ENCODE measurements around the genes ZNF181, GRAMD1A and LGI4.

GRCh38 chr19:33293679-33293973 lies 8.7 kb downstream of the CEBPA start:
- RRBS, result no CpG with 5 or more reads among the region's 11 CpGs
CAGE:
- cytosol, long polyA plus RNA, result no peak
- long polyA plus RNA, result no peak
- nucleus, long polyA plus RNA, result no peak

DNA sequence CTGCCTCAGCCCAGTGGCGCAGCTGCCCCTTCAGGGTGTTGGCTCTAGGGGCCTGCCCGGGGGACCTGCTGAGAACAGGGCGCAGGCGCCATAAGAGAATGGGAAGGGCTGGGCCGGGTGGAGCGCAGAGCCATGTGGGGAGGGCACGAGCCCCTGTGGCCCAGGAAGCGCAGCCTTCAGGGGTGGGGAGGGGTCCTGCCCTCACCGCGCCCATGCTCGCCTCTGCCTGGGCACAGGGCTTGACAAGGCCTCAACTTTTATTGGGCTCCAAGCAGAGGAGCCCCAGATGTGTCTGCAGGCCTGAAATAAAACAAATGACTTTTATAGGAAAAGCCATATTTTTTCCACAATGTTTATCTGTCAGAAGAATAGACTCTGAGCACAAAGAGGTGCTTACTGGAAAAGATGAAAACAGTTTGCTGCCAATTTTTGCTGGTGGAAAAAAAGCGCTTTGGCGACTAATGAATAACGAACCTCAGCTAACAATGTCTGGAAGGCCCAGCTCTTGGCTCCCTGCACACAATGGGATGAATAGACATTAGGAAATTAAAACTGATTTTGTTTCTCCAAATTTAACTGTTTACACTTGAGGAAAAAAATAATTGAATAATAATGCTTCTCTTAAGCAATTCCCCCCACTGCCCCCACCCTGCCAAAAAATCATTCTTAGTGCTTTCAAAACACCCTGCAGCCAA lies 16.4 kb downstream of the CEBPG start:
- RRBS, result 87% methylated on average over 4 of the region's 14 CpGs
CAGE:
- cytosol, long polyA plus RNA, result no peak
- long polyA plus RNA, result no peak
- nucleus, long polyA plus RNA, result no peak

DNA sequence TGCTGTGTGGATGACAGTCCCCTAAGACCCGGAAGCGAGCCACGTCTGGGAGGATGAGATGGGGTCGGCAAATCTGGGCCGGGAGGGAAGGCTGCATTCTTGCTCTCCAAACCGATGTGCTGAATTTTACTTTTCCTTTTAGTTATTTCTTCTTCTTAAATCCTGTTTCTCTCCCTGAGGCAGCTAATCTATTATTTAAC lies 15.8 kb upstream of the KCTD15 start:
- RRBS, result 89% methylated on average over 5 of the region's 6 CpGs
CAGE:
- cytosol, long polyA plus RNA, result no peak
- long polyA plus RNA, result no peak
- nucleus, long polyA plus RNA, result no peak

DNA sequence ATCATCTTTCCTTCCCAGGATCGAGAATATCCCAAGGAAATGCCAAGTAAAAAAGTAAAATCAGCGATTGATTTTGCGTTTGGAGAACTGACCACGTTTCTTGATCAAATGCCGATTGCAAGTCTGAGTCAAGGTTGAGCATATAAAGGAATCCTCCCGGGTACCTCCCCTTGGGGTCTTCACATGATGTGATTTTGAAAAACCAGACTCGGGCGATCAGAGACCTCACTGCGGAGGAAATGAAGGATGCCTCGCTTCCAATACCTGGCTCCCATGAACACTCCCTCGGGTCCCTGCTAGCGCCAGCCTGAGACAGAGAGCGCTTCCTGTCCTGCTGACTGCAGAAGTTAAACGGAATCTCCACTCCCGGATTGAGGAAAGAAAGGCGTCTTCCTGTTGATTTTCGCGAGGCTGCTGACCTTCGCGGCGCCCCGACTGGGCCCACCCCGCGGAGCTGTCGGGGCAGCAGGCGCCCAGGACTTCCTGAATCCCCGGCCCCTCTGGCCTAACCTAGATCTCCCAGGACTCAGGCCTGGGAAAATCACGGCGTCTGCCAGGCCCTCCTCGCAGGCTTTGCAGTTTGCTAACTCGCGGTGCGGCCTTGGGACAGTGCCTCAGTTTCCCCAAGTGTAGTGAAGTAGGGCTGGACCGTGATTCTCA lies 108.7 kb downstream of the KCTD15 start:
- RRBS, result no CpG with 5 or more reads among the region's 34 CpGs
CAGE:
- cytosol, long polyA plus RNA, result no peak
- long polyA plus RNA, result no peak
- nucleus, long polyA plus RNA, result no peak

- RRBS, result no CpG with 5 or more reads among the region's 11 CpGs
CAGE:
- cytosol, long polyA plus RNA, result no peak
- long polyA plus RNA, result no peak
- nucleus, long polyA plus RNA, result no peak
These were observed 18.9 kb downstream of the GARRE1 start for GRCh38 chr19:34273031-34273894.

GRCh38 chr19:34331975-34332339 lies 33.0 kb upstream of the GPI start:
- RRBS, result no CpG with 5 or more reads among the region's 4 CpGs
CAGE:
- cytosol, long polyA plus RNA, result no peak
- long polyA plus RNA, result no peak
- nucleus, long polyA plus RNA, result no peak

GRCh38 chr19:34365495-34366185 lies 644 bp downstream of the GPI start:
- RRBS, result 6% methylated on average over 14 of the region's 38 CpGs
CAGE:
- cytosol, long polyA plus RNA, result no peak
- long polyA plus RNA, result no peak
- nucleus, long polyA plus RNA, result no peak

GRCh38 chr19:34484204-34484794 lies 2.7 kb downstream of the WTIP start:
- RRBS, result no CpG with 5 or more reads among the region's 15 CpGs
CAGE:
- cytosol, long polyA plus RNA, result no peak
- long polyA plus RNA, result no peak
- nucleus, long polyA plus RNA, result no peak

GRCh38 chr19:34667519-34668437 lies 9.2 kb downstream of the SCGB2B2 start:
- RRBS, result no CpG with 5 or more reads among the region's 36 CpGs
CAGE:
- cytosol, long polyA plus RNA, result no peak
- long polyA plus RNA, result no peak
- nucleus, long polyA plus RNA, result no peak

DNA sequence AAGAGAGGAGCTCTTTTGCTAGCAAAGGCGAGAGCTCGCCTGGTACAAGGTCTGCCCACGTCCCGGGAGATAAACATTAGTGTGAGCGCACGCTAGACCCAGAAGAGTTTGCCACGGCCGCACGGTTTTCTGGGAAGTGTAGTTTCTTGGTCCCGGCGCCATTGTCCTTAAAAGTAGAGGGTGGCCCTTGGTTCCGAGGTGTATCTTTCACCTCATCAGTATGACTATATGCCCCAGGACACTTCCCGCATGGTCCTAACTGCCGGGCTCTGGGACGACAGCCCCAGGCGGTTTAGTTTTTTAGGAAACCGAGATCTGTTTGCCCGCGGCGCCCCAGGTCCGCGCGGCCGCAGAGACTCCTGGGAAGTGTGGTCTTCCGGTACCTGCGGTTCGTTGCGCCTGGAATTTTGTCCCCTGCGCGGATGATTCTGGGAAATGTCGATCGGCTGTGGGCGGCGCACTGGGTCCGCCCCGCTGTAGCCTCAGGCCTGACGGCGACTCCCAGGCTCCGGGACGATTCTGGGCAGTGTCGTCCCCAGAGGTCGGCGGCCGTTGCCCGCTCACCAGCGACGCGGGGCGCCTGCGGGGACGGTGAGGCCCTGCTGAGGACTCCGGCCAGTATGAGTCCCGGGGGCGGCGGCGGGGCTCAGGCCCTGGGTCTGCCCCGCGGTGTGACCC lies at the start of gene ZNF181:
Gene ZNF181 (plus strand): TSS at position 474 of the 678 bp plus-strand sequence.
- RRBS, result under 1% methylated on average over 23 of the region's 58 CpGs
CAGE:
- cytosol, long polyA plus RNA, result start-site peak on the plus strand centred at position 488 of the sequence, 8 bp wide, 25 reads
- long polyA plus RNA, result start-site peak on the plus strand centred at position 486 of the sequence, 24 bp wide, 116 and 117 reads in 2 replicates
- nucleus, long polyA plus RNA, result start-site peak on the minus strand centred at position 81 of the sequence, 8 bp wide, 43 reads; start-site peak on the plus strand centred at position 483 of the sequence, 18 bp wide, 156 reads

DNA sequence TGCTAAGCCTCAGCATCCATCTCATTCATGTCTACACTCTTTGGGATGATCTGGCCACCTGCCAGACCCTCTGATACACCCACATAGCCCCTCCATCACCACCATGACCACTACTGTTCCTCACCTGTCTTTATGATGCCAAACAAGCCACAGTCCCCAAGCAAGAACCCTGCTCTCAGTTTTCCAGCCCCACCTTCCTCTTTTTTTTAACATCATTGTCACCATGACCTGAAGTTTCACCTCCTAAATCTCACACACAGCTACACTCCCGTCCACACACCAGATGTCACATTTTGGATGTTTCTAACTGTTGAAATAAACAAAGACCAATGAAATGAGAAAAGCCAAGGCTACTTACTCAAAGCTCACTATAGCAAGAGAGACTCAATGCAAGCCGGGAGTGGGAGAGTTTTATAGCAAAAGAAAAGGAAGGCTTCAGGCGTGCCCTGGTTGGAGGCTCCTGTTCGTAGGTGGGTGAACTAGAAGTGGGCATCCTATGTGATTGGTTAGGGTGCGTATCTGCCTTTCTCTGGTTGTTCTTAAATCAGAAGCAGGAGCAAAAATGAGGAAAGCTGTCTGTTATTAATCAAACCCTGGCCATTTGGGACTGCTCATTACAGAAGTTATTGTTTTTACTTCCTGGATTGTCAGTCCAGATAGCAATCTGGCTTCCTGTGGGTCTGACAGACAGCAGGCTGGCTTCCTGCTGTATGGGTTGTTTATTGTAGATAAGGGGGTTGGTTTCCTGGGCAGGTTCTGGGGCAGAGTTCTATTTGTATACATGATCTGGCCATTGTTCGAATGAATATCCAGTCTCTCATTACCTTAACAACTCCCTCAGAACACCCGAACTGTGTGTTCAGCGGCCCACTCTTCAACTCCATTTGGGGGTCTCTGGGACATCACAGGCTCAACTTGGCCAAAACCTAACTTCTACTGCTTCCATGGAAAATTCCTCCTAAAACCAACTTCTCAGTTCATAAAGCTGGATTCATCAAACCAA lies 1.8 kb downstream of the ZNF792 start:
- RRBS, result no CpG with 5 or more reads among the region's 8 CpGs
CAGE:
- cytosol, long polyA plus RNA, result no peak
- long polyA plus RNA, result no peak
- nucleus, long polyA plus RNA, result no peak

DNA sequence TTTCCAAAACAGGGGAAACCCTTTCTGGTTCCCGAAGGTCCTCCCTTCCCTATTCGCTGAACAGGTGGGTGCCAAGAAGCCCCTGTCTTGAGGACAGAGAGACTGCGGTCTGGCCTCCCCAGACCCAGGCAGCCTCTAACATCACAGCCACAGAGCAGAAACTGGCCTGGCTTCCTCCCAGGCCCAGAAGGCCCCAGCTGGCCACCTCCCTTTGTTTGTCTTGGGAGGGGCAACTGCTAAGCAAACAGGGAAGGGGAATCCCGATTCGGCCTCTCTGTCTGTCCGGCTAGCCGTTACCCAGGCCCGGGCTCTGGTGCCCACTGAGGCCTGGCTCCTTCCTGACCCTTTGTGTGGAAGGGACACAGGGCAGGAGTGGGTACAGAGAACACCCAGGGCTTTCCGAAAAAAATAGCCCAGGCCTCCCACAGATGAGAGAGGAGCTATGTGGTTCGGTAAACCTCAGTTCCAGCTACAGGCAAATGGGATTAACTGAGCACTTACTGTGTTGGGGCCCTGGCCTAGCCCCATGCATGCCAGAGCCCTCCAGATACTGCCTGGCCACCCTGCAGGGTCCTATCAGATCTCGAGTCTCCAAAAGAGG lies 5.1 kb upstream of the GRAMD1A start:
- RRBS, result no CpG with 5 or more reads among the region's 11 CpGs
CAGE:
- cytosol, long polyA plus RNA, result no peak
- long polyA plus RNA, result no peak
- nucleus, long polyA plus RNA, result no peak

- RRBS, result 2% methylated on average over 52 of the region's 78 CpGs
CAGE:
- cytosol, long polyA plus RNA, result start-site peak on the plus strand at chr19:35000299-35000323, 80 reads
- long polyA plus RNA, result start-site peak on the plus strand at chr19:35000292-35000377, 55 and 59 reads in 2 replicates
- nucleus, long polyA plus RNA, result start-site peak on the minus strand at chr19:35000180-35000204, 8 reads; start-site peak on the plus strand at chr19:35000304-35000355, 110 reads; start-site peak on the plus strand at chr19:35000428-35000479, 20 reads
These were observed at the start of gene GRAMD1A for GRCh38 chr19:35000066-35000851. Gene GRAMD1A, plus strand, starts transcription at chr19:35000323.

- RRBS, result no CpG with 5 or more reads among the region's 7 CpGs
CAGE:
- cytosol, long polyA plus RNA, result no peak
- long polyA plus RNA, result no peak
- nucleus, long polyA plus RNA, result no peak
These were observed 4.2 kb downstream of the HPN start for GRCh38 chr19:35045703-35046218.

- RRBS, result no CpG with 5 or more reads among the region's 19 CpGs
CAGE:
- cytosol, long polyA plus RNA, result no peak
- long polyA plus RNA, result no peak
- nucleus, long polyA plus RNA, result no peak
These were observed 2.8 kb downstream of the FXYD3 start for GRCh38 chr19:35118211-35119113.

GRCh38 chr19:35119114-35119692 lies 3.6 kb downstream of the FXYD3 start:
- RRBS, result 81% methylated on average over 3 of the region's 17 CpGs
CAGE:
- cytosol, long polyA plus RNA, result no peak
- long polyA plus RNA, result no peak
- nucleus, long polyA plus RNA, result no peak

GRCh38 chr19:35134472-35135627 lies at the start of gene LGI4:
Gene LGI4, minus strand, starts transcription at chr19:35135059.
- RRBS, result no CpG with 5 or more reads among the region's 31 CpGs
CAGE:
- cytosol, long polyA plus RNA, result start-site peak on the minus strand at chr19:35135098-35135105, 112 reads
- long polyA plus RNA, result start-site peak on the minus strand at chr19:35135096-35135103, 47 and 114 reads in 2 replicates
- nucleus, long polyA plus RNA, result start-site peak on the minus strand at chr19:35135095-35135104, 322 reads

DNA sequence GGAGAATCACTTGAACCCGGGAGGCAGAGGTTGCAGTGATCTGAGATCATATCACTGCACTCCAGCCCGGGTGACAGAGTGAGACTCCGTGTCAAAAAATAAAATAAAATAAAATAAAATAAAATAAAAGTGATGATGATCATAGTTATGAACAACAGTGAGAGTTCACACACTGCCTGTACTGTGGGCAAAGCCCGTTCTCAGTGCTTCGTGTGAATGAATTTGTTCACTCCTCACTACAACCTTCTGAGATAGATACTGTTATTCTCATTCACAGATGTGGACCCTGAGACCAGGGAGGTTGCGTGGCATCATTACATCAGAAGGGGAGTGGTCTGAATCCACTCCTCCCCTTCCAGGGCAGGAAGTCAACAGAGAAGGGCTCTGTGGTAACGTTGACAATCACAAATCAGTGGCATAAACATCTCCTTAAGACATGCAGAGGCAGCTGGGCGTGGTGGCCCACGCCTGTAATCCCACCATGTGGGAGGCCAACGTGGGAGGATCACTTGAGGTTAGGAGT lies 17.9 kb downstream of the FAM187B start:
- RRBS, result no CpG with 5 or more reads among the region's 10 CpGs
CAGE:
- cytosol, long polyA plus RNA, result no peak
- long polyA plus RNA, result no peak
- nucleus, long polyA plus RNA, result no peak

DNA sequence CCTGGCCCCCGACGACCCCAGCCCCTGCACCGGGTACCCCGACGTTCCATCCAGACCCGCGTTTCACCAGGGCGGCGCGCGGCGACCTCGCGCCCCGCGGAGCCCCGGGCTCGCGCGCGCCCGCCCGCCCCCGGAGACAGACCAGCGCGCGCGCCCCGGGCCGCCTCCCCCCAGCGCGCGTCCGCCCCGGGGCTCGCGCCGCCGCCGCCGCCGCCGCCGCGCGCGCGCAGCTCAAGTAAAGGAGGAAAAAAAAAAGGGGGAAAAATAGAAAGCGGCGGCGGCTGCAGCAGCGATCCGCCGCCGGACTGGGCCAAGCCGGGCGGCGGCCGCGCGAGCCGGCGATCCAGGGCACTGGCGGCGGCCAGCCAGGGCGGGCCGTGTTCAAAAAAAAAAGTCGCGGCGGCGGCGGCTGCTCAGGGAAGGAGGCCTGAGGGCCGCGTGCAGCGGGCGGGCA lies 417 bp upstream of the USF2 start:
- RRBS, result under 1% methylated on average over 15 of the region's 76 CpGs
CAGE:
- cytosol, long polyA plus RNA, result no peak
- long polyA plus RNA, result no peak
- nucleus, long polyA plus RNA, result start-site peak on the plus strand centred at position 240 of the sequence, 23 bp wide, 135 reads

DNA sequence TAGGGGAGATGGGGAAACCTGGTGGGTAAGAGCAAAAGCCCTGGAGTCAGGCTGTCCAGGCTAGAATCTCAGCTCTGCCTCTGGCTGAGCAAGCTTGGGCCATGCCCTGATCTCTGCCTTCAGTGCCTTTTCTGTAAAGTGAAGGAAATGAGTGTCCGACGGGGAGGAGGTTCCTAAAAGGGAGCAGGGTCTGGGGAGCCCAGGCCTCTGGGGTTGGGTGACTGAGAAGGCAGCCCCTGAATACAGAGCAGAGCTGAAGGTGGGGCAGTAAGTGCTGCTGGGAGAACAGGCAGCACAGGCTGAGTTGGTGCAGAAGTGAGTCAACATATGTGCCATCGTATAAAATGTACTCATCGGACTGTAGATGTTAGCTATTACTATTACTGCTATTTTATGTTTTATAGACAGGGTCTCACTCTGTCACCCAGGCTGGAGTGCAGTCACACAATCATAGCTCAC lies 1.1 kb upstream of the HAMP start:
- RRBS, result no CpG with 5 or more reads among the region's 4 CpGs
CAGE:
- cytosol, long polyA plus RNA, result no peak
- long polyA plus RNA, result no peak
- nucleus, long polyA plus RNA, result no peak

Data from H1 (cell line).